ENCODE measurements around a stretch of chr12.

DNA sequence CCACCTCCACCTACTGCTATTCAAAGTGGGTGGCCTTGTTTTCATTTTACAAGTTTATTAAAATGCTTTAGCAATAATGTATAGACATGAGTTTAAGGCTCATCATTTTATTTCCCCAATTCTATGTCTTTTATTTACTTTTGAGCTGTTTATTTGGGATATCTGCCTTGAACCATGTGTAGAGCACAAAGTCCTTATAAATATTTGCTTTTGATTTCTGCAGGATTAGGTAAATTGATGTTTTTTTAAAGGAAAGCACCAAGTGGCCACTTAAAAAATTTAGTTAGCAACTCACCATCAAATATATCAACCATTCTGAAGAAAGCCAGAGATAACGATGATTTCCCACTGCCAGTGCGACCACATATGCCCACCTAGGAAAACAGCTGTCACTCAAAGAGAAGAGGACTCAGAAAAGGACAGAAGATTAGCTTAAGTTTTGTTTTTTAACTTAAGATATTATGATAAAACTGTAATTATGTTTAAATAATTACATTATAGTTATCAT is 39.9 kb upstream of the KCNJ8 start:
- PRO-cap, 2 experiments = no peak in any of the 2 experiments

GRCh38 chr12:21831895-21832169 is 57.3 kb upstream of the KCNJ8 start:
- PRO-cap, 2 experiments = no peak in any of the 2 experiments

- PRO-cap, 2 experiments = no peak in any of the 2 experiments
Observed at GRCh38 chr12:21894413-21895541, 46.4 kb downstream of the ABCC9 start.

- PRO-cap, 2 experiments = peak in 2 of 2 experiments; most common plus-strand start chr12:21939636 (in 1); most common minus-strand start chr12:21939477 (in 1)
Observed at GRCh38 chr12:21939149-21939769, 2.0 kb downstream of the ABCC9 start.

- PRO-cap, 2 experiments = no peak in any of the 2 experiments
Observed at GRCh38 chr12:22048196-22049146, 2.5 kb downstream of the CMAS start.

DNA sequence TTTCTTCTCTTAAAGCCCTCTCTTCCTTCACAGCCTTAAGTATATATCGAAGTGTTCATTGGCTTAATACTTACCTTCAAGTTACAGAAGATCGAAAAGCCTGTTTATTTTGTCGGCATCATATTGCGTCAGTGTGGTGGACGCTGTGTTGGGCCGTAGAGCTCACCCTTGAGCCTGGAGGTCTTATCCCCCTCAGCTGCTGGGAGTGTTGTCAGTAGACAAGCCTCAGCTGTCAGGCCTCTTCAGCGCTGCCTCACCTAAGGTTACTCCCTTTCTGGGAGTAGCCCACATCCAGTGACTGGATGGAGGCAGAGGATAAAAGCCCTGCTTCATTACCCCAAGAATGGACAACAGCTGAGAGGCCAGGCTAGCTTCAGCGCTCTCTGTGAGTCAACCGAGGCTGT is 36.3 kb downstream of the CMAS start:
- PRO-cap, 2 experiments = no peak in any of the 2 experiments

GRCh38 chr12:22150187-22150684 is 104.2 kb downstream of the CMAS start:
- PRO-cap, 2 experiments = no peak in any of the 2 experiments

DNA sequence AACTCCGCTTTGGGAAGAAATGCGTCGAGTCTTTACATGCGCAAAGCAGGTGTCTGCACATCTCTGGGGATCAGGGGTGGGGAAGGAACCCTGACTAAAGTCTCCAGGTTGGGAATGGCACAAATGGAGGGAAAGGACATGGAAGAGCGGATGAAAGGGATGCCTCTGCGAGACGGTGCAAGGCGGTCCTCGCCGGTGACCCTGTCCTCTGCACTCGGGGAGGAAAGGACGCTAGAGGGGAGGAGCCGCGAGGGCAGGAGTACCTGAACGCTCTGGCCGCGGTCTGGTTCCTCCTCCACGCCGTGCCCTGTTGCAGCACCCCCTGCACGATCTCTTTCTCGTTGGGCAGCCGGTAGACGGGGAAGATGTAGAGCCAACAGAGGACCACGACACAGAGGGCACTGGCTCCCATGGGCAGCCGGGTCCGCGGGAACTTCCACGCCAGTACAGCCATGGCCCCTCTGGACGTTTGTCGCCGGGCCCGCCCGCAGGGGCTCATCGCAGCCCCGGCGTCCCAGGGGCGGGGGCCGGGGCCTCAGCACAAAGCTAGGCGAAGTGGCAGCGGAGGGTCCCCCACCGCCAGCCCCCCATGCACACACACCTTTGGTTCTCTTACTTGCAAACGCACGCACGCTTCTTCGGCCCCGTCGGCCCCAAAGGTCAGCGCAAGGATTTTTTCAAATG is 631 bp downstream of the ST8SIA1 start:
- PRO-cap, 2 experiments = no peak in any of the 2 experiments

GRCh38 chr12:22626397-22626880 is 1.5 kb downstream of the ETNK1 start:
- PRO-cap, 2 experiments = no peak in any of the 2 experiments

GRCh38 chr12:24038006-24038769 is 88.7 kb upstream of the SOX5 start:
- PRO-cap, 2 experiments = no peak in any of the 2 experiments

DNA sequence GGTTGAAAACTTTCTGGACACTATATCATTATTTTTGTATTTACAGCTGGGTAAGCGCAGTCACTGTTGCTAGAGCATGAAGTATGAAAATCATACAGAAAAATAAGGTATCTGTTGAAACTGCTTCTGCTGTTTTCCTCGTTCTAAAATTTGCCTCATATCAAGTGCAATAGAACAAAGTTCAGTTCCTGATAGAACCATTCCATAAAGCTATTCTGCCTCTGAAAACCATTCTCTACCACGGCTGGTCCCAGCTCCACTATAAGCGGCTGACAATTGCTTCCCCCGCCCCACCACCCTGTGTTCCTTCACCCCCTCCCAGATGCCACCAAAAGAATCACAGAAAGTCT is 413.3 kb downstream of the BCAT1 start:
- PRO-cap, 2 experiments = no peak in any of the 2 experiments

- PRO-cap, 2 experiments = peak in 2 of 2 experiments; most common plus-strand start chr12:24562228 (in 2); most common minus-strand start chr12:24562126 (in 1)
Observed at GRCh38 chr12:24561204-24562270, 387.4 kb downstream of the BCAT1 start.

GRCh38 chr12:24750258-24750766 is 198.6 kb downstream of the BCAT1 start:
- PRO-cap, 2 experiments = no peak in any of the 2 experiments

DNA sequence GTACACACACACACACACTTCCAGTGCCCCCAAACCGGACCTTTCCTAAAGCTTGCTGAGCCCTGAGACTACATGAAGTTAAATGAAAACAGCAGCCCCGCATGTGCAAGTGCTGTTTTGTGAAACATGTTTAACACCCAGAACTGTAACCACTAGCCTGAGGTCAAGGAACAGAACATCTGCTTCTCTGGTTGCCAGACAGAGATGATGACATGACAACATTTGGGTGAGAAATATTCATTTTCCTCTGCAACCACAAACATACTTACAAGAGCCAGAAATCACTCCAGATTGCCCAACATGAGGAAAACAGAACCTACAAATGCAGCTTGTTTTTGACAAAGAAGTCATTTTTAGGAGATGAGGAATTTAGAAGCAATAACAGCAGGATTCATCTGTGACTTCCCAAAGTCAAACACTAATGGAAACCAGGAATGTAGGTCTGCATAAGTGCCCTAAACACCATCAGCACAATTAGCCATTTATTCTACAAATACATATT is 110.3 kb downstream of the BCAT1 start:
- PRO-cap, 2 experiments = no peak in any of the 2 experiments

- PRO-cap, 2 experiments = no peak in any of the 2 experiments
Observed at GRCh38 chr12:24933709-24934094, 15.2 kb downstream of the BCAT1 start.

DNA sequence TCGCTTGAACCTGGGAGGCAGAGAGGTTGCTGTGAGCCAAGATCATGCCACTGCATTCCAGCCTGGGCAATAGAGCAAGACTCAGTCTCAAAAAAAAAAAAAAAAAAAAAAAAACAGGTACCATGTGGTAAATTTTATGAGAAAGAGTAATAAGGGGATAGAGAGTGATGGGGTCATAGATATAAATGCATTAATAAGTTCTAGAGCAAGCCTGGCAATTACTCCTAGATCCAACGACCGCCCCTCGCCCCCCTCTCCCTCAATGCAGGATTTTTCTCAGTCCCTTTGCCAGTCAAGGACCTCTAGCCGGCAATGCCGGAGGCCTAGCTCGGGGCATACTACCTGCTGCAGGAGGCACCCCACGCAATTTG is 2.6 kb upstream of the BCAT1 start:
- PRO-cap, 2 experiments = no peak in any of the 2 experiments

DNA sequence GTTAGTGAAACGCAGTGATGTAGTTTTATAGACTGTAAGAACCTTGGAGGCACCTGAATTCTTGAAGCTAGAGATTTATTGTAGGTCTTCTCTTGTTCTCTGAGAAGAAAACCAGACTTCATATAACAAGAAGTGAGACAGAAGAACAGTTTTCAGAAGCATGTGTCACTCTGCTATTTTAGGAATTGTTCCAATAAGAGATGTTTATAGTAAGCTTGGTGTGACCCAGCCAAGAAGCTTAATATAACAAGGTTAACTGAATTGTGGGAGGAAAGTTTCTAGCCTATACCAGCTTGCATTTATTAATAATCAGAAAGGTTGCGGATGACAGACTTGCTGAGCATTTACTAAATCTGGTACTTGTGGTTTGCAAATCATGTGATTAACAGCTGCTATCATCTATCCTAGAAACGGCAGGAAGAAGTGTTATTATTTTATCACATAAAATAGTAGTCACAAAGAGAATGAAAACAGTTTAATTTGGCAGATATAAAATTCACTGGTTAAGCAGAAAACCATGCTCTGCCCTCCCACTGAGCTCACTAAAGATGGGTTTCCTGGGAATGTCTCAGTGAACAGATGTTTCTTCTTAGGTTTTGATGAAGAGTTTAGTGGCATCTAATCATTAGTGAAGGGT is 49.2 kb upstream of the BCAT1 start:
- PRO-cap, 2 experiments = no peak in any of the 2 experiments

DNA sequence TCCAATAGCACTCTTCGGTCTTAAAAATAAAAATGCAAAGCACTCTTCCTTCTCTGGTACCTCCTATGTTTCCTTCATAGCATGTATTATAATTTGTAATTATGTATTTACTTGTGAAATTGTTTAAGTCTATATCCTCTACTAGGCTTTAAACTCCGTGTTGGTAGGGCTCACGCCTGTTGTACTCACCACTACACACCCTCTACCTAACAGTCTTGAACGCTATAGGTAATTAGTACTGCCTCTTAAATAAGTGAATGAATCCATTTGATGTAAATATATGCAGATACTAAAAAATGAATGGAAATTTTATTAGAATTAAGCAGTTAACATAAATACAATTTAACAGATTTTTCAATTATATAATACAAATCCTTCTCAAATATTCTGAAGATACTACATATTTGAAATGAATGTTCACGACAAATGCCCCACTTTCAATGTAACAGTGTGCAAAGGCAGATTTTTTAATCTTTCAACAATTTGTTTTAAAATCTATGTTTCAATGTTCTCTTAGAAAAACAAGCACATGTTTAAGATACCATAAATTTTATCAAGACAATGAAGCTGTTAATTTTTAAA is 17.1 kb downstream of the KRAS start:
- PRO-cap, 2 experiments = no peak in any of the 2 experiments

DNA sequence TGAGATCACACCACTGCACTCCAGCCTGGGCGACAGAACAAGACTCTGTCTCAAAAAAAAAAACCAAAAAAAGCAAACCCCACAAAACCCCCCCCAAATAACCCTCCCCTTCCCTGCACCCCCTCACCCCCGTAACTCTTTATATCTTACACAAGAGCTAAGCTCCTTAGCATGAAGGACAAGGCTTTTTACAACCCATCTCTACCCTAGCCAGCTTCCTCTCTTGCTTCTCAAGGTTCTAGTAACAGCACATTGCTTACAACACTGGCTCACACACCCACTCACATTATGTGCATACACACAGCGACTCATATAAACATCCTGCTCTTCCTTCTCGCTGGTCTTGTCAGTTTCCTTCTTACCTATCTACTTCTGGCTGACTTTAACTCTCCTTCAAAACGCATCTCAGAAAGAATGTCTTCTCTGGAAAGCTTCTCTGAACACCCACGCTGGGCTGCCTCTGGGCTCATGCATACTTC is 126.6 kb upstream of the KRAS start:
- PRO-cap, 2 experiments = no peak in any of the 2 experiments

GRCh38 chr12:25384396-25384809 is 133.7 kb upstream of the KRAS start:
- PRO-cap, 2 experiments = no peak in any of the 2 experiments

All from heart right ventricle (tissue), 2 donors.